Left lobe of liver (tissue), 1 donor: Measurements from ENCODE around the genes RAB28 and NKX3-2.

GRCh38 chr4:9879967-9880393 is 98.5 kb downstream of the DRD5 start:
- PRO-cap, result no peak

- PRO-cap, result bidirectional peak, plus-strand start at chr4:10019185, minus-strand start at chr4:10019004
Measured at GRCh38 chr4:10018562-10019492, 2.5 kb downstream of the SLC2A9 start.

DNA sequence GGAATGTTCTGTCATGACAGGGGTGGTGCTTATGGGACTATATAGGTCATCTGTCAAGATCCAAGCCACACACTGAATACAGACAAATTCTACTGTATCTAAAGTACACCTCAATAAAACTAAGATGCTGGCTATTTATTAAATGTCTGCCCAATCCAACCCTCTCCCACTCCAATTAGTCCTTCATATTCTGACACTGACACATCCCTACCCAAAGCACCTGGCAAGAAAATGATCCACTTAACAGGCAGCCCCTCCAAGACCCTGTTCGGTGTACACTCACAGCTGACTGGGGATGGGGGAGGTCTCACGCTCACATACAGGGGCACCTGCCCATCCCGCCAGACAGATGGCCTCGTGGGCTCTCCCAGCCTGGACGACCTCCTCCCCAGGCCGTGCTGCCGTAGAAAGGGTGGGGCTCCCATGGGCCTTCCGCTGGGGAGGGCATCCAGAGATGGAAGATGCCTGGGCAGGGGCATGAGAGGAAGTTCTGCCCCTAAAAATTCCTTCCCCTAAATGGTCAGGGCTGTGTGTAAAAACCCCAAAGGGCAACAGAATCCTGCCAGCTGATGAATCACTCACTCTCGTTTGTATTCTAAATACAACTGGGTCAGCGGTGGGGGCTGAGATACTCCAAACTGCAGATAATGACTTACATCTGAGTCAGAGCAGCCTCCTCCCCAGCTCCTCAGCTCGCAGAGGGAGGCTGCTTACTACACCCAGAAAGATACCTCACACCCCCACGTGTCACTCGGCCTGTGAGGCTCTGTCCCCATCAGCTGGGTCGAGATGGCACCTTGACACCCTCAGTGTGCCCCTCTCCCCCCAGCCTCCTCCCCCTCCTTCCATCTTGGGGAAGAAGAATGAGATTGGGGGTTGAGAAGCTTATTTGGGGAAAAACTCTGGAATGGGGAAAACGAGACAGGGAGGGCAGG is 10.2 kb downstream of the WDR1 start:
- PRO-cap, result no peak

DNA sequence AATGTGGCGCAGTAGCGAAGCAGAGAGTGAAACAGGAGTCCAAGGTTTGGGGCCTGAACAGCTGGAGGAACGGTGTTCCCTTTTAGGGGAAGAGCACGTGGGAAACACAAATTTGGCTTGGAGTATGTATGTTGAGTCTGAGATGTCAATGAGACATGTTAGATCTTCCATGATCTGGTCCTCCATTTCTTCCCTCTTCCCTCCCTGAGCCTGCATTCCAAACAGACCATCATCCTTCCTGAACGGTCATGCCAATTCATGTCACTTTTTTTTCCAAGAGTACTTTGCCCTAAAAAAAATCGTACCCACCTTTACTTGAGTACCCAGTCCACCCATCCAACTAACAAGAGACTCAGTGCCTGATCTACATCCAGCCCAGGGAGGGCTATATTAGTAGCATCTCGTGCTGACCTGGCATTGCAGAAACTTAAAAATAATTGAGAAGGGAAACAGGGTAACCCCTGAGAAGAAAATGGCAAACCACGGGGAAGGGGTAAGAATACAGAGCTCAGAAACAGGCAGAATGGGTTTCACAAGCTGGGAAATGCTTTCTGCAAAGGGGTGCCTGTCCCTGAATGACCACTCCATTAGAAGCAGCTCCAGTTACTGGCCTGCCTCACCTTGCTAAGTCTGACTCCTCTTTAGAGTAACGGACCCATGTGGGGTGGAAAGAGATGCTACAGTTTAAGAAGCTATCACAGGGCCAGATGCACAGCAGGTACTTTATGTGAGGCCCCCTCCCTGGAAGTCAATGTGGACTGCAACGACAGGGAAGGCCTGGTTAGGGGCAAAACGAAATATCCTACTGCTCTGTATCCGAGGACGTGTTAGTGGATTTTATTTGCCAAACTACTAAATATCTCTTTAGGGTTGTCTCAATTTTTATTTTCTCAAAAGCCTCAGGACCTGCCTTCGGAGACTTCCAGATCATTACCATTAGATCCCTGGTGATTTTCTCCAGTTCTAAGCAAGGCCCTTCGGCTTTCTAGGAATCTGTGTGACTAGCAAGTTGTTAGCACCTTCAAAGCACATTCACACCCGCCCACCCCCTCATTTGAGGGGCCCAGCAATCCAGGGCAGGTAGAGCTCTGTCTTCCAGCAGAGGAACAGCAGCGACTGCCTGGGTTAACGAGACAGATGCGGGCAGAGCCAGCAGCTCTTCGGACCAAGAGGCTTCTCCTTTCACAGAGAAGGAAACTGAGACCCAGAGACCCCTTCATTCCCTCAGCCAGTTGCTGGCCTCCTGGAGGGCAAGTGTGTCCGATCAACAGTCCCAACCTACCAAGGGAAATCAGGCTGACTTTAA is 2.4 kb downstream of the WDR1 start:
- PRO-cap, result no peak

DNA sequence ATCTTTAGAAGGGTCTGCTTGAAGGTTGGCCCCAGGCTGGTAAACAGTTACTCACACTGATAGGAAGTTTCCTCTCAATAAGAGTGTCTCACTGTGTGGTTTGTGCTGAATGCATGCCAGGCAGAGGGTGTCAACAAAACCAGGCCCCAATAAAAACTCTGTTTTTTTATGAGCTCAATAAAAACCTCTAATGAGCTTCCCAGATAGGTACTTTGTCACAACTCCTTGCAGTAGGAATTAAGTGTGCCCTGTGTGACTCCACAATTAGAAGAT is 35.4 kb downstream of the ZNF518B start:
- PRO-cap, result no peak

DNA sequence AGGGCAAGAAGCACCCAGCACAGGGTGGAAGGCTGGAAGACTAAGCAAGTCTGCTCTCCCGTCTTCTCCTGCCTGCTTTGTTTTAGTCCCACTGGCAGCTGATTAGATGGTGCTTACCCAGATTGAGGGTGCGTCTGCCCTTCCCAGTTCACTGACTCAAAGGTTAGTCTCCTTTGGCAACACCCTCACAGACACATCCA is 157.4 kb downstream of the HS3ST1 start:
- PRO-cap, result no peak

GRCh38 chr4:11423559-11424657 is 4.8 kb downstream of the HS3ST1 start:
- PRO-cap, result no peak

DNA sequence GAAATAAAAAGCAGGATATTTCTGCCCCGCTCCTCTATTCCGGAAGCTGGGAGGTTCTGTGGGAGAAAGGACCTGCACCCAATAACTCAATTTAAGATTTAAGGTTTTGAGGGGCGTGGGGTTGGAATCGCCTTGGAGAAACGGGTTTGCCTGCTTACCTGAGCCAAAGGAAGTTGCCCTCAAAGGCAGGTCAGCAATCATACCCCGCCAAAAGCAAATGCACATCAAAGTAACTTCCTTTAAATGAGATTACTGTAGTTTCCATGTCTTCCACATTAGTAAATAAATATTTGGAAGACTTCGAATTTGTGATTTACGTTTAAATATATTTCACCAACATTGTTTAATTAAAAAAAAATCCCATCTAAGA is 999 bp upstream of the HS3ST1 start:
- PRO-cap, result no peak

DNA sequence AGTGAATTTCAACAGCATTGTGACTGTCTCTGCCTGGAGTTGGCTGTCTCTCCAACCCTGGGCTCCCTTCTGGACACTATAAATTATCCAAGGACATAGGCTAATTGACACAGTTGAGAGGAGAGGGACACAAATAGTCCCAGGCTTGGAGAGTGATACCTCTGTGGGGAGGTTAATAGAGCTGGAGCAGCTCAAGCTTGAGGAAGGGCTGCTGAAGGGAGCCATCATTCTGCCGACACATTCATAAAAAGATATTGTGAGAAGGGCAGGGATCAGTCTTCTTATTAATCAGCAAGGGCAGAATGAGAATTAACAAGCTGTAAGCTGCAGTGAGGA is 572.1 kb downstream of the RAB28 start:
- PRO-cap, result no peak

- PRO-cap, result no peak
Measured at GRCh38 chr4:13481515-13481902, 2.6 kb downstream of the RAB28 start.

DNA sequence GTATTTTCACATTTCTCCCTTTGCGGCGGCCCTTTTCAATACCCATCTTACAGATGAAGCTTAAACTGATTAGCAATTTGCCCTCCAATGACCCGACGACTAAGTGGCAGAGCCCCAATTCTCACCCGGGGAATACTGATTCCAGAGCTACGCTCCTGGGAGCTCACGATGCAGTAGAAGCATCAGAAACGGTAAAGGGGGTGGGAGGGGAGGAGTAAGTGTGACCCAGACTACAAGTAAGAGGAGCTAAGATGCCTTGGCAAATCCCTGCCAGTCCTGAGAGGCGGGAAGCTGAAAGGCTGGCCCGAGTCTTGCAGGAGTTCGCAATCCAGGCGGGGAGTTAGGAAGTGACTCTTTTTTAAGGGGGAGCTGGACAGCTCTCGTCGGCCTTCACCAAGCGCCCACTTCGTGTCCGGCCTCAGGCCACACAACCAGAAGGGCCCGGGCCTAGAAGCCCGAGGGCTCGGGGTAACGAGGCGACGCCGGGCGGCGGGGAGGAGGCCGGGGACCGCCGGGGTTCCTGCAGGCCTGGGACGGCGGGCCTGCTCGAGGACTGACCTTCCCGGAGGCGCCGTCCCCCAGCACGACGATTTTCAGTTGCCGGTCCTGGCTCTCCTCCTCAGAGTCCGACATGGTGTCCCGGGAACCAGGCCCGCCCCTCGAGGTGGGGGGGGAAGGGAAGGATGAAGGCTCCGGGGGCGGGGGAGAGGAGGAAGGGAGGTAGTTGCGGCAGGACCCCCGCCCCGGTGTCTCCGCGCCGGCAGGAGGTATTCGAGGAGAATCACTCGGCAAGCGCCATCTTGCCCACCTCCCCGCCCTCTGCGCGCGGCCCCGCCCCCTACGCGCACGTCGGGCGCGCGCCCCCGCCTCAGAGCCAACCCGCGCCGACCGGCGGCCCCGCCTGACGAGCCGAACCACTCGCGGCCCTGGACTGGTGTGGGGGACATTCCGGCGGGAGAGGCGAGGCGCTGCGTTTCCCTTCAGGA is at the start of gene RAB28:
Gene RAB28, minus strand, starts transcription at position 823 of the 986 bp plus-strand sequence.
- PRO-cap, result bidirectional peak, plus-strand start at position 943 of the sequence, minus-strand start at position 821 of the sequence

GRCh38 chr4:13484504-13484880 is 352 bp upstream of the RAB28 start:
- PRO-cap, result unidirectional peak, plus-strand start at chr4:13484696

DNA sequence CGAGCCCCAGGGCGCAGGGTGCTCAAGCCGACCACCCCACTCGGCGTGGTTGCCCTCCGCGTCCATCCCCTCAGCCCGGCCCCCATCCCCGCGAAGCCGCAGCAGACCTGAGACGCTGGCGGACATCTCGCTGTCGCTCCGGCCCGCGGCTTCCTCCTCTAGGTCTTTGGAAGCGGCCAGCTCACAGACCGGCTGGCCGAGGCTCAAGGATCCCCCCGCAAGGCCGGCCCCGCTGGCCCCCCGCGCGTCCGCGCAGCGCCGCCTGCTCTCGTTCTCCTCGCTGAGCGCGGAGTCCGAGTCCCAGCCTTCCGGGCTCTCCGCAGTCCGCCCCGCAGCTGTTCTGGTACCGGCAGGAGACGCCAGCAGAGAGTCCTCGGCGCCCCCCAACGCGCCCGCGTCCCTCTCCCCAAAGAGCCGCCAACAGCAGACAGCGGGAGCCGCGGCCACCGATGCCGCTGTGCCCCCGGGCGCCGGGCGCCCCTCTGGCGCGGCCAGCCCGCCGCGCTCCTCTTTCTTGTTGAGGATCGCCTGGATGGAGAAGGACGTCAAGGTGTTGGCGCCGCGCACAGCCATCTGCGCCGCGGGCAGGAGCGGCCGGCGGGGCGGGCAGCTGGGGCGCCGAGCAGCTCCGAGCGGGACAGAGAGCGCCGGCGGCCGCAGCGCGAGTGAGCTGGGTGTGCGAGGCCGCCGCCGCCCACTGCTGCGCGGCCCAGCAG is at the start of gene NKX3-2:
Gene NKX3-2, minus strand, starts transcription at position 667 of the 716 bp plus-strand sequence.
- PRO-cap, result no peak

DNA sequence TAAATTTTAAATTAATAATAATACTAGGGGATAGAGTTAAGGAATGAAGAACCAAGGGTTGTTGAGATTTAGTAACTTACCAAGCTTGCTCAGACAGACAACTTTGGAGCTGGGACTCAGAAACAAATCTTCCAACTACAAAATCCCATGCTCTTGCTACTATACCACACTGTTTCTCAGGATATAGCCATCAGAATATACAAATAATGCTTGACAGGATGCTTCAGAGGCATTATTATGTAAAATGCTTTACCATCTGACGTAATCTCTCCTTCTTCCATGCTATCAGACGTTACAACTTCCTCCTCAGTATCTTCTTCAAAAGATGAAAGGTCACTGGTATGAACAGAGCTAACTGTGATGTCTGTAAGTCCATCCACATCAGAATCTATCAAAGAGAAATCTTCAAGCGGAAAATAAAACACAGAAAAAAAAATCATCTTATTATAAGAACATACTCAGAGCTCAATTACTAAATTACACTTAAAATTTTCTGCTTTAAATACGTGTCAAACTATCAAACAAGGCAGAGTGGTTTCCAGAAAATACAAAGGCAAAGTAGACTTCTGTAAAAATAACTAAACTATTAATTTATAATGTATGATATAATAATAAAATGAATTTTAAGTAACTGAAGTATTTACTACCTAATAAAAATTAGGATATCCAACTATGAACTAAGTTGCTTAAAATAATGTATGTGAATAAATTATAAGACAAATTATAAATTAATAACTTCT is 14.1 kb downstream of the BOD1L1 start:
- PRO-cap, result no peak

- PRO-cap, result no peak
Measured at GRCh38 chr4:13615233-13615631, 12.3 kb downstream of the BOD1L1 start.

- PRO-cap, result no peak
Measured at GRCh38 chr4:13654005-13654516, 26.5 kb upstream of the BOD1L1 start.

DNA sequence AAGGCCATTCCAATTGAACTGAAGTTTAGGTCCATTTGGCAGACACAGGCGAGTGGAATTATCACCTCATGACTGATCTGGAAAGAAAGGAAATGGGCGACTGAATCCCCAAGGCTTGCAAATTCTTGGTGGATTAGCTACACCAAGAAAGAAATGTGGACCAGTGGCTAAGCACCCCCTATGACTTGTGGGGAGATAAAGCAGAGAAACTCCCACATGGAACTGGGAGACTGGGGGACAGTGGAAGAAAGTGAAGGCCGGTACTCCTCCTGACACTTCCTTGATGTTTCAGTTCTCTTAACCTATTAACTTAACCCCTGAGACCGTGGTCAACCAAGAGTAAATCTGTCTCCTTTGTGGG is 402.9 kb upstream of the BOD1L1 start:
- PRO-cap, result no peak

DNA sequence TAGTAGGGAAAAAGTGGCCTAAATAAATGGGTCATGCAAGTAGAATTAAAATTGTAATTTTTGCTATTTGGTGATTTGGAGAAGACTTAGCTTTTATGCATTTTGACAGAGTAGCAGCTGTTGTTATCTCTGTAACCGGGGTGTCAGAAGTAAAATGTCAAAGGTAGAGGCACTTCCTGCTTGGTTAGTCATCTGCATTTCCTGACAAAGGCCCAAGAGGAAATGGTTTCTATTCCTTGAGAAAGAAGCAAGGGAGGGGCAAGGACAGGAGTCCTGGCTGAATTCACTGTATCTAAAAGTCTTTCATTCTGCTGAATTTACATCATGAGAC is 550.8 kb upstream of the BOD1L1 start:
- PRO-cap, result no peak

- PRO-cap, result bidirectional peak, plus-strand start at chr4:15146223, minus-strand start at chr4:15145975
Measured at GRCh38 chr4:15146054-15146412, 143.8 kb downstream of the CPEB2 start.

DNA sequence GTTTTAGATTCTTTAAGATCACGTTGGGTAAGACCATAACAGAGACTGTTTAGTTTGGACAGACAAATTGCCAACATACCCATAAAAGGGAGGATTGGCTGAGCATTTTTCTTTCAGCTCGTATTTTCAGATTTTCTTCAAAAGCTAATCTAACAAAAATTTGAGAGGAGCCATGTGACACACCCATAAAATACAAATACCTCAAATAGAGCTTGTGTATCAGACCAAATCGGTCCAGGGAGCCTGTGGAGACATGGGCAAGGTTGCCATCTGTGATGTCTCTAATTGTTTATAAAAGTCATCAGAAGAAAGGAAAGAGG is 74.6 kb upstream of the C1QTNF7 start:
- PRO-cap, result no peak